Measurements from ENCODE around the genes TMEFF1, ALDOB and OR13C8.

DNA sequence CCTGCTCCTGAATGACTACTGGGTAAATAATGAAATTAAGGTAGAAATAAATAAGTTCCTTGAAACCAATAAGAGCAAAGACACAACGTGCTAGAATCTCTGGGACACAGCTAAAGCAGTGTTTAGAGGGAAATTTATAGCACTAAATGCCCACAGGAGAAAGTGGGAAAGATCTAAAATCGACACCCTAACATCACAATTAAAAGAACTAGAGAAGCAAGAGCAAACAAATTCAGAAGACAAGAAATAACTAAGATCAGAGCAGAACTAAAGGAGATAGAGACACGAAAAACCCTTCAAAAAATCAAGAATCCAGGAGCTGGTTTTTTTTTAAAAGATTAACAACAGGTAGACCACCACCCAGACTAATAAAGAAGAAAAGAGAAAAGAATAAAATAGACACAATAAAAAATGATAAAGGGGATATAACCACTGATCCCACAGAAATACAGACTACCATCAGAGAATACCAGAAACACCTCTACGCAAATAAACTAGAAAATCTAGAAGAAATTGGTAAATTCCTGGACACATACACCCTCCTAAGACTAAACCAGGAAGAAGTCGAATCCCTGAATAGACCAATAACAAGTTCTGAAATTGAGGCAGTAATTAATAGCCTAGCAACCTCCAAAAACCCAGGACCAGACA lies 81.1 kb downstream of the INVS start:
- RAMPAGE, long total RNA = no peak
- RRBS = no CpG with 5 or more reads among the region's 5 CpGs

DNA sequence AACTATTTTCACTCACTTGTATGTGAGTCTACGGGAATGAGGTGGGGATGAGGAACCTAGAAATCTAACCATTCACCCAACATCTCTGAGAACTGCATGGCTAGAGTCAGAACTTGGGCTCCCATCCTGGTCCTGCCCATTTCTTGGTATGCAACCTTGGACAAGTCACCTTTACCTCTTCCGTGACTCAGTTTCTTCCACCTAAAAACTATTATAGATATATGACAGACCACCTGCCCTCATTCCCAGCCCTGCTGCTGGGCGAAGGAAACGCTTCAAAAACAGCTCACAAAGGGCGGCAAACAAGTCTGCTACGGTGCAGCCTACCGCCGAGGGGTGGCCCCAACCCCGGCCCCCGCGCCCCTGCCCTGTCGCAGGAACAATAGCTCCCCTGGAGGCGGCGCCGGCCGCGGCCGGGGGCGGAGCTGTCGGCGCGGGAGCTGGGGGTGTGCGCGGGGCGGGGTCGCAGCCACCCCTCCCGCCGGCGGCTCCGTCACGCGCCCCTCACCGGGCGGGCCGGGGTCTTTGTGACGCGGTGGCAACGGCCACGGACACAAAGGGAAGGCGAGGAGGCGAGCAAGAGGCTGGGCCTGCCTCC lies at the start of gene TMEFF1:
TSS of gene TMEFF1 (plus strand) at position 522 of the 598 bp plus-strand sequence.
- RAMPAGE, long total RNA = no peak
- RRBS = 2% methylated on average over 25 of the region's 41 CpGs

DNA sequence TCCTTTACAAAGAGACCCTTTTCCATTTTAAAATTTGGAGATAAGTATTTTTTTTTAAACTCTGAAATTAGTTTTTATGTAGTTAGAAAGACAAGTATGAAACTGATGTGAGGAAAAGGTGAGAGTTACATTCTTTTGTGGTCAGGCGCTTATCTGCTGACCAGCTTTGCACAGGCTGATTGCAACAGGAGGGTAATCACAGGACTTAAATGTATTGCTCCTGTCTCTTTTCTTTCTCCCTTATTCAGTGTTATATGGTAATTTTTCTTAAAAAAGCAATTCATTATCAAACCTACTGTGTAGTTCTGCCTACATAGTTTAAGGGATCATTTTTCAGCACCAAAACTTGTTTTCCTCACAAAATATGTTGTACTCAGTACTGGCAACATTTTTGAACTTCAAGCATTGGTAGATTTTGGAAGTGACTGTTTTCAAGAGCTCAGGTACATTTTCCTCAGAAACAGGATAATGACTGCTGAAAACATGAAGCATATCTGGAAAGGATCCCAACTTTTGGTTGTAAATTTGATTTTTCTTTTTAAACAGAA lies 43.3 kb downstream of the TMEFF1 start:
- RAMPAGE, long total RNA = no peak
- RRBS = no CpG with 5 or more reads among the region's 1 CpG

DNA sequence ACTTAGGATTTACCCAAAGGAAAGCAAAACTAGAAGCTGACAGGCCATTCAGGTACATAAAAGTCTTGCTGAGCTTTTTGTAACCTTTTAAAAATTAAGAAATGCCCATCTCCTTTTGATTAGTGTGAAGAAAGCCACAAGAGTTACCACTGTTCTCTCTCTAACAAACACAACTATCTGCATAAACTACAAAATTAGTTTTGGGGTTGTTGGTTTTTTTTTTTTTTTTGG lies 12.5 kb downstream of the BAAT start:
- RAMPAGE, long total RNA = no peak

GRCh38 chr9:101408747-101409159 lies 10.1 kb downstream of the ZNF189 start:
- RAMPAGE, long total RNA = no peak
- RRBS = no CpG with 5 or more reads among the region's 3 CpGs

GRCh38 chr9:101413175-101414564 lies 15.0 kb downstream of the ZNF189 start:
- RAMPAGE, long total RNA = no peak
- RRBS = no CpG with 5 or more reads among the region's 6 CpGs

DNA sequence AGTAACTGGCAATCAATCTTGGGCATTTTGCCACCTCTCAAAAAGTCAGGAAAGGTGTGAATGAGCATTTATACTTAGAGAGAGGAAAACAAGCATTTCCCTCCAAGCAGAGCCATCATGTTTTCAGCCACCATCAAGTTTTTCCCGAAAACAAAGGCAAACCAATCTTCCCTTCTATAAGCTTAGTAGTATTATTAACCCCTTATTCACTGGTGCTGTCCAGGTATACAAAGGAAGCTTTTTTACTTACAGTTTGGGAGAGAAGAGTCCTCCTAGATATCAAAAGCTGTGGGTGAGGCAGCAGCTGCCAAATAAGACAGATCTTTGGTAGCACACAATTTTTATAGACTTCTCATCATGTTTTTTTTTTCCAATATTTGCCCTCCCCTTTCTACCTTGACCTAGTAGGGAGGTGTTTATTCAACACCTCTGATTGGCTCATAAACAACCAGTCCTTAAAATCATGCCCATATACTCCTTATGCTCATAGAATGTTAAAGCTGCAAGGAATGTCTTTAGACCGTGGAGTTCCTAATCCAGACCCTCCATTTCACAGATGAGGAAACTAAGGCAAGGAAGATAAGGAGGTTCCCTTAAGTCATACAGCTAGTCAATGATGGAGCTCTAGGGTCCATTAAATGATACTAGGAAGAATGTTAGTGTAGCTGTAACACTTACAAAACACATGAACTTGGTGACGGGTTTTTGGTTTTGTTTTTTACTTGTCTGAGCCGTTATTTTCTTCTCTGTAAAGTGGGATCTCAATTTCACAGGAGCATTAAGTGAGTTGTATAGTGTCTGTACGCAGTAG lies at the start of gene ALDOB:
TSS of gene ALDOB (minus strand) at position 316 of the 811 bp plus-strand sequence.
- RAMPAGE, long total RNA = no peak
- RRBS = no CpG with 5 or more reads among the region's 5 CpGs

- RAMPAGE, long total RNA = no peak
- RRBS = no CpG with 5 or more reads among the region's 5 CpGs
Observed at GRCh38 chr9:101605296-101605971, 10.7 kb upstream of the PPP3R2 start.

DNA sequence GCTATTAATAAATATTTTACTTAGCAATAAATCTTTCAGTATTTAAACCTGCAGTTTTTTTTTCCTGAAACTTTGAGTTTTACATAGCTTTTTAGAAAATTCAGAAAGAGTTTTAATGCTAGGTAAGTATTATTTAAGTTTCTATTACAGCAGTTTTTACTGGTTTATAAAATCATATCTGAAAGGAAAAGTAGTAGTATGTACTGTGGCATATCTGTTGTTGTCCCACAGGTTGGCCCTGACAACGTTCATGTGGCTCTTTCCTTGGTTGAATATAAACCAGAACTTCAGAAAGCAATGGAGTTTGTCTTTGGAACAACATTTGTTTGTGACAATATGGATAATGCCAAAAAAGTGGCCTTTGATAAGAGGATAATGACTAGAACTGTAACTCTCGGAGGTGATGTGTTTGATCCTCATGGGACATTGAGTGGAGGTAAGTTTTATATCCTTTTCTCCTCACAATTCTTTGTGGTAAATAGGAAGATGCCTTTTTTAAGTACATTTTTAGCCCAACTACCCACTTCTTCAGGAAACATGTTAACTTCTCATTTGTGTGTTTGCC lies 23.9 kb downstream of the SMC2 start:
- RAMPAGE, long total RNA = no peak
- RRBS = no CpG with 5 or more reads among the region's 2 CpGs

DNA sequence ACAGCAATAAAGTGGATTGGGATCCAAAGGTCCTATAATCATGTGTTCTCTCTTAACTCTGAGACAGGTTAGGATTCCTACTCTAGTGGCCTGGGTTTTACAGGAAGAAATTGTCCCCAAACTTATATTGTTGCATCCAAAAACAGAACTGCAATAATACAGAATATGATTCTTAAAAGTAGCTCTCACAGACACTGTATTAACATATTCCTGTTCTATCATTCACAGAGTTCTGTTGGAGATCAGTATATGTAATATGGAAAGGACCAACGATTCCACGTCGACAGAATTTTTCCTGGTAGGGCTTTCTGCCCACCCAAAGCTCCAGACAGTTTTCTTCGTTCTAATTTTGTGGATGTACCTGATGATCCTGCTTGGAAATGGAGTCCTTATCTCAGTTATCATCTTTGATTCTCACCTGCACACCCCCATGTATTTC lies at the start of gene OR13C8:
TSS of gene OR13C8 (plus strand) at position 257 of the 439 bp plus-strand sequence.
- RAMPAGE, long total RNA = no peak
- RRBS = no CpG with 5 or more reads among the region's 4 CpGs

DNA sequence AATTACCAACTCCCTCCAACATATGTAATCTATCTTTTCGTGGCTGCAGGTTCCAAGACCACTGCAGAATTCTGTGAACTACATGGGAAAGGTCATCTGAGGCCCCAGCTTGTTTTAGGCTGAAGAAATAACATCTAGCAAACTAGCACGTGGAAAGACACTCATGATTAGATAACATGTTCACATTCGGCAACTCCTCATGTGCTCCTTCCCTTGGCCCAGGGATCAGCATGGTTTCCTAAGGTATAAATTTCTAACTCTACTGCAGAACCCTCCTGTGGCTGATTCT lies 58.2 kb downstream of the NIPSNAP3B start:
- RAMPAGE, long total RNA = no peak
- RRBS = no CpG with 5 or more reads among the region's 3 CpGs

DNA sequence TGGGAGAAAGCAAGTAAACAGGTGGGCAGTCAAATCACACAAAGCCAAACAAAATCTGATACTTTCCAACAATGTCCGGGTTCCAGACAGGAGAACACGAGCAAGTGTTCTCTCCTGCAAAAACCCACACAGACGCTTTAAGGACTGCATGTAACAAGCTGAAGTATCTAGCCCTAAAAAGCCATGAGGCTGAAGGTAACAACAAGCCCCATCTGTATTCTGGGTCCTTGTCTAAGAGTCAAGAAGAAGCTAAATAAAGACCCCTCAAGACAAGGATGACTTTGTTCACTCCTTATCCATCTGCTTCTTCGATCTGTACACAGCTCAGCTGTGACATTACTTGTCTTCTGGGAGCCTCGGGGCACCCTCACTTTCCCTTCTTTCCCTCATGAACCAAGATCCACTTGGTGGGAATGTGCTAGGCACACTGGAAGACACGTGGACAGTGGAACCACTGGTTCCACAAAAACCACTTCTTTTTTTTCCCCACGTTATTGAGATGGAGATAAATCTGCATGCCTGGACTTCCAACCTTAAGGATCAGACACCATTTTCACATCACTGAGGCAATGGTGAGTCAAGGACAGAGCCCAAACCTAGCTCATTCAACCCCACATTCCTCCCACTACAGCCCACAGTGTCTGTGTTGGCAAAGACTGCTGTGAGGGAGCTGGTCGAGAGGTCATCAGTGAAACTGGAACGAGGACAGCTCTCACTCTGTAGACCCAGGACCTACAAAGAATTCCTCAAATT lies 75.0 kb downstream of the ABCA1 start:
- RAMPAGE, long total RNA = no peak
- RRBS = no CpG with 5 or more reads among the region's 9 CpGs

GRCh38 chr9:104868777-104869735 lies 58.9 kb downstream of the ABCA1 start:
- RAMPAGE, long total RNA = no peak
- RRBS = no CpG with 5 or more reads among the region's 14 CpGs

- RAMPAGE, long total RNA = no peak
- RRBS = no CpG with 5 or more reads among the region's 13 CpGs
Observed at GRCh38 chr9:104898274-104899306, 29.4 kb downstream of the ABCA1 start.

DNA sequence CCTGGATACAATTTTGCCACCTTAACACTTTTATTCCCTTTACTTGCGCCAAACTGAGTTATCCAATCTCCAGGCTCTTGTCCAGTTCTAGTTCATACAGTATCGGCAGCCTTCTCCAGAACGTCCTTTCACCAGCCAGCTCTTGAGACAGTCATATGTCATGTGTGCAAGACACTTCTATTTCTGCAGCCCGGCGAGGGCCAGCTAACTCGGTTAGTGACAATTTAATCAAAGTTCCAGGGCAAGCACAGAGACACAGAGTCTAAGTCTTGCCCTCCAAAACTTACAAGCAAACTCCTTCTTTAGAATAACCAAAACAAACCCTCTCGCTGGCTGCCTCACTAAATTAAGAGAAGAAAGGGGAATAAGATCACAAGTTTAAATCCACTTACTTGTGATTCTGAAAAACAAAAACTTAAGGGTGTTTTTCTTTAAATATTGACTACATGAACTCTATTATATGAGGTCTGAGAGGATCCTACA lies 12.8 kb downstream of the ABCA1 start:
- RAMPAGE, long total RNA = no peak
- RRBS = no CpG with 5 or more reads among the region's 7 CpGs

- RAMPAGE, long total RNA = no peak
- RRBS = no CpG with 5 or more reads among the region's 10 CpGs
Observed at GRCh38 chr9:105138491-105139118, 105.8 kb upstream of the SLC44A1 start.

GRCh38 chr9:105216259-105216727 lies 28.2 kb upstream of the SLC44A1 start:
- RAMPAGE, long total RNA = no peak
- RRBS = no CpG with 5 or more reads among the region's 2 CpGs

DNA sequence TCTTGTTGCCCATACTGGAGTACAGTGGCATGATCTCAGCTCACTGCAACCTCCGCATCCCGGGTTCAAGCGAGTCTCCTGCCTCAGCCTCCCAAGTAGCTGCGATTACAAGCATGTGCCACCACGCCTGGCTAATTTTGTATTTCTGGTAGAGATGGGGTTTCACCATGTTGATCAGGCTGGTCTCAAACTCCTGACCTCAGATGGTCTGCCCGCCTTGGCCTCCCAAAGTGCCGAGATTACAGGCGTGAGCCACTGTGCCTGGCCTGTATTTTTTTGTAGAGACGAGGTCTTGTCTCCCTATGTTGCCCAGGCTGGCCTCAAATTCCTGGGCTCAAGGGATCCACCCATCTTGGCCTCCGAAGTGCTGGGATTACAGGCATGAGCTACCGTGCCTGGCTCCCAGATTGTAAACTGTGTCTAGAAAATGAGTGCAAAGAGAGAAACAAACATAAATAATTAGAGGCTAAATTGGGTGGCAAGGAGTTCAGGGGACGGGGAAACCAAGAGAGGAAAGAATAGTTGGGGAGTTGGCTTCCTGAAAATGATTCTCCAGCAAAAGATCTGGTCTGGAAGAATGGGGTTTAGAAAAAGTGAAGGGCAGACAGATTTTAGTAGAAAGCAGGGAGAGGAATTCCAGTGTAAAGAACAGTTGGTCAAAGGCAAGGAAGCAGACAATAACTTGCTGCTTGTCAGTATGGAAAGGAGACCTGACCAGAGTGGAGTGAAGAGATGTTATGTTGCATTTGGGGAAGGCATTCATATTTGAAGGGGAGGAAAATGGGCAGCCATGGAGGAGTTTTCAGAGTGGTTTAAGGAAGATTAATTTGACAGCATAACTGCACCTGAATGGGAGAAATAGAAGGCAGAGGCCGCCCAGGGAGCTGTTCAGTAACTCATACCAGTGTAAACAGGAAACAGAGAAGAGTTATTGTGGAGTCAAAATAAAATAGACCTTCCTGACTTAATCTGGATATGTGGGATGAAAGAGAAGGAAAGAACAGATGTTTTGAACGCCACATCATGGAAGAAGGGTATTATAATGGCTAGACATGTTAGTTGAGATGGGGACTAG lies 13.0 kb downstream of the SLC44A1 start:
- RAMPAGE, long total RNA = no peak
- RRBS = no CpG with 5 or more reads among the region's 14 CpGs

DNA sequence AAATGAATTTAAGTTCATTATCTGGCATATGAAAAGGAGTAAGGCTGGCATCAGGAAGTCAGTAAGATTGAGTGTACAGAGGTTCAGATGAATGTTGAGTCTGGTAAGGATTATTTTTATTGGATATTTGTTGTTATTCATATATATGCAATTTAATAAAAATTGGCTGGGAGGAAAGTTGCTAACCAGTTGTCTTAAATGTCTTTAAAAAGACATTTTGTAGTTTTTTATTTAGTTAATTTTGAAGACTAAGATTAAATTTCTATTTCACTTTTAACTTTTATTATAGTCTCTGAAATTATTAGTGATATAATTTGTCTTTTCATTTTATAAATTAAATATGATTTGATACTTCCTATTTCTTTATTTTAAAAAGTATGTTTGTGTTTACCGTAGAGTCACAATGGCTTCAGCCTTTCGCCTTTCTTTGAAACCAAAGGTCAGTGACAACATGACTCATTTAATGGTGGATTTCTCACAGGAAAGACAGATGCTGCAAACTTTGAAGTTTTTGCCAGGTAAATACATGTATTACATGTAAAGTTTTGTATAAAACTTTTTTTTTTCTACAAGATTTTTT lies 36.2 kb downstream of the FSD1L start:
- RAMPAGE, long total RNA = no peak
- RRBS = no CpG with 5 or more reads among the region's 2 CpGs

GRCh38 chr9:105621031-105621416 lies 41.2 kb upstream of the TAL2 start:
- RAMPAGE, long total RNA = no peak
- RRBS = no CpG with 5 or more reads among the region's 2 CpGs

Data from cardiac muscle cell (in vitro differentiated cells and primary cell).